Measurements from ENCODE around the genes GINS1, DEFB119, DEFB123 and COX4I2.

DNA sequence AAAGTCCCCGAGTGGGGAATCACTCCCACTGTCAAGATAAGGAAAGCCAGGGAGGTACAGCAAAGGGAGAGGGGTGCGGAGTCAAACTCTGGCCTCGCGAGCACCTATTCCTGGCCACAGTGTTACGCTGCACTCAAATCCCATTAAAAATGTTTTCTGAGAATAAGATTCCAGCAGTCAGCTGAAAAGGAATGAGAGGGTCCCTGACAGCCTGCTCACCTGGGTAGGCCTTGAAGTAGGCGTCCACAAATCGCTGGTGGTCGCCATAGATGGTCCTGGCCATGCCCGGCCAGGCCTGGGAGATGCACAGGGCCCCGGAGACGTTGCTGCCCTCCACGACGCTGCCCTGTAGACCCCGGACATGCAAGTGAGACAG, 20.8 kb upstream of the APMAP start:
- RRBS, result 91% methylated on average over 5 of the region's 14 CpGs

GRCh38 chr20:25178680-25179200, 16.8 kb upstream of the ENTPD6 start:
- RRBS, result no CpG with 5 or more reads among the region's 2 CpGs

- RRBS, result 1% methylated on average over 7 of the region's 52 CpGs
Measured at GRCh38 chr20:25247049-25247875, 623 bp upstream of the PYGB start.

GRCh38 chr20:25292196-25292965, 44.5 kb downstream of the PYGB start:
- RRBS, result 97% methylated on average over 6 of the region's 35 CpGs

DNA sequence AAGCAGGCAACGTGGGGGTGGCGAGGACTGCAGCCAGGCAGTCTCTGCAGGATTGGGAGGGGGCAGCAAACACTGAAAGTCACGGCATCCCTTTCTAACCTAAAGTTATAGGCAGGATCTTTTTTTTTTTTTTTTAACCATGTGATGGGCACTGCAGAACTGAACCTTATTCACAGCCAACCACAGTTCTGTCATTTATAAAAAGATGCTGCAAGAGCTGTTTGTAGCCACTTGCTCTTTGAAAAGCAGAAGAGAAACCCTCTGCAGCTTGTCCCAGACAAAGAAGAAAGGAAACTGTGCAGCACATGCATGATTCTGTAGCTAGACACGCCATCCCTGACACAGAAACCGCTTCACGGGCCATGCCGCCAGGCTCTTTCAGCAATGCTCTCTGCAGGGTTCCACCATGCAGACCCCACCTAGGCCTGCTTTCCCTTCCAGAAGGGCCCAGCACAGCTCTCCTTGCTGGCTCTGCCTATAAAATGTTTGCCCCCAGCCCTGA, 70.7 kb downstream of the PYGB start:
- RRBS, result no CpG with 5 or more reads among the region's 7 CpGs

- RRBS, result no CpG with 5 or more reads among the region's 13 CpGs
Measured at GRCh38 chr20:25339611-25340144, 51.0 kb downstream of the ABHD12 start.

DNA sequence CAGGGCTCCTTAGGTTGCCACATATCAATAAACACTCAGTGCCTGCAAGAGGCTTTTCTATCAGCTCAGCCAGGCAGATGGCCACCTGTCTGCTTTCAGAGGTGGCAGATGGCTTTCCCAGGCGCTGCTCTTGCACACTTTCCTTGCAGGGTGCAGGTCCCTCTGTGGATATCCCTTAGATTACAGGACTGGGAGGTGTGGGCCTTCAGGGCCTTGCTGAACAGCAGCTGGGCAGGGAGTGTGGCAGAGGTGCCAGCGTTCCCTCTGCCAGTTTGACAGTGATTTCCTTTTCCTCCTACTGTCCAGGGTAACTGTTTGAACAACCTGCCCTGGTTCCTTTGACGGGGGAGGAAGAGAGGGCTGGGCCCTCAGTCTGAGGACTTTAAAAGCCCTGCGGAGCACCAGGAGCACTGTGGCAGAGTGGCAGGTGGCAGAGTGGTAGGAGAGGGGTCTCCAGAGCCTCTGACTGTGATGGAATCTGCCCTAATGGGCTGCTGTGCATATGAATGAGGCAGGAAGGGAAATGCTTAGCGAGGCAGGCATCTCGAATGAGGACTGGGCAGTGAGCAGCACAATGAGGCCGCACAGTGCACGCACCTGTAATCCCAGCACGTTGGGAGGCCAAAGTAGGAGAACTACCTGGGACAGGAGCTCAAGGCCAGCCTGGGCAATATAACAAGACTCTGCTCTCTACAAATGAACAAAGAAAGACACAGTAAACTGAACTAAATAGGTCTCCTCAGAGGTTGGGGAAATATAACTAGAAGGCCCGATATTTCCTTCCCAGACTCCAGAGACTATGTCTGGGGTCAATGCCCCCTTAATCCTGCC, 34.1 kb downstream of the ABHD12 start:
- RRBS, result no CpG with 5 or more reads among the region's 10 CpGs

DNA sequence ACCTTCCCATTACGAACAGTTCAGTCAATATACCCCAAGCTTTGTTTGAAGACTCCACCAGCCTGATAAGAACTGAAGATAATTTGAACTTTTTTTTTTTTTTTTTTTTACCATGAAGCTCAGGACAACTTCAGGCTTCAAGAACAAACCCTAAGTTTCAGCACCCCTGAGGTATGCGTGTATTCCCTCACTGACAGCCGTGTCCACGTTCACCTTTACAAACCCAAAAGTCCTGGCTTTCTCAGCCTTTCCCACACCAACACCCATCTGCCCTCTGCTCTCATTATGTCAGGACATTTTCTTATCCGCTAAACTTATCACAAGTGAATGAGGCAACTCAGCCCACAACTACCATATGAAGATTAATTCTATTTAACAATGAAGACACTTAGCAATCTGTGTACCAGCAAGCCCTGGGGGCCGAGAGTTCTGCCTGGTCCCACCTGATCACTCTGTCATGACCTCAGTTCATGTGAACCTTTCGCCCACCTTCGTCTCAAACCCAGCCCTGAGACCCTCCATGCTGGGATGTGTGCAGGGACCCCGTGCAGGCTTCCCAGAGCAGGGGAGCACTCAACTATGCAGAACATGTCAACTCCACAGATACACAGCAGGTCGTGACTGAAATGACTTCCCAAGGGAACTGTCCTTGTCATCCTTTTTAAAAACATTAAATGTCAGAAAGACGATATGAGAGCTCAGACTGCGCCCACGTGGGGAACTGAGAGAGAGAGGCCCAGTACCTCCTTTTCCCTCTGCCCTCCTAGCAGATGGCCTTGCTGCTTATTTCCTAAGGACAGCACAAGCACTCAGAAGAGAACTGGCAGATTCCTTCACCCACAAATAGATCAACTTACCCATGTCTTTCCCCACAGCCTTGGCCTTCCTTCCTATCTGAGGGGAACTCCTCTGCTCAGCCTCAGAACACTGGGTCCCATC, 11.8 kb downstream of the ABHD12 start:
- RRBS, result no CpG with 5 or more reads among the region's 13 CpGs

DNA sequence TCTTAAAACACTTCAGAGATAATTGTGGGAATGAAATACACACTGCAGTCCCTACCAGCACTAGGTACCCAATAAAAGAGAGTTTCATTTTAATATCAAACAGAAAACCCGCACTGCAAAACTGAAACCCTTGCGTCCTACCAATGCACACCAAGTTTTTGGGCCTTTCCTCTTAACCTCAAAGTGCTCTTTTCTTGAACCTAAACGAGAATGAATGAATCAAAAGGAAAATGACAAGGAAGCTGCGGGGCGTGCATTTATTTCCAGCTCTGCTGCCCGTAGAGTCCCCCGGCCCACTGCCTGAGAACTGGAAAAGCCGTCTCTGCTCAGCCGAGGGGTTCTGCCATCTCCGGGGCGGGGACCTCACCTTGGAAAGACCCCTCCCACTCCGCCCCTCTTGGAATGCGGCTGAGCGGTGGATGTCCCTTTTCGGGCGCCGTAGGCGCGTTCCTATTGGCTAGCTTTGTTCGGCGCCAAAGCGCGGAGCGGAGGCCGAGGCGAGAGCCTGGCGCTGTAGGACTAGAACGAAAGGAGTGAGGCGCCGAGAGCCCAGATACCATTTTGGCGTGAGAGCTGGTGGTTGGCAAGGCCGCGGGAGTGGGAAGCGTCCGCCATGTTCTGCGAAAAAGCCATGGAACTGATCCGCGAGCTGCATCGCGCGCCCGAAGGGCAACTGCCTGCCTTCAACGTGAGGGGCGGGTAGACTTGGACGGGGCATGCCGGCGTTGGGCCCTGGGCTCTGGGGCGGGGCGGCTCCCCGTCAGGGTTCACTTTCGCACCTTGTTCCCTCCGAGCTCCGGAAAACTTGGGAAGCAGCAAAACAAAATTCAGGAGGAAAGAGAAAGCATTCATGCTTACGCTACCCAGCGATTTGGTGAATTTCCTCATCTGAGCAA, at the start of gene GINS1:
GINS1 (plus strand) TSS at position 466 of the 896 bp plus-strand sequence.
- RRBS, result 1% methylated on average over 11 of the region's 55 CpGs

- RRBS, result no CpG with 5 or more reads among the region's 8 CpGs
Measured at GRCh38 chr20:30376488-30376709, 881.1 kb upstream of the DEFB115 start.

DNA sequence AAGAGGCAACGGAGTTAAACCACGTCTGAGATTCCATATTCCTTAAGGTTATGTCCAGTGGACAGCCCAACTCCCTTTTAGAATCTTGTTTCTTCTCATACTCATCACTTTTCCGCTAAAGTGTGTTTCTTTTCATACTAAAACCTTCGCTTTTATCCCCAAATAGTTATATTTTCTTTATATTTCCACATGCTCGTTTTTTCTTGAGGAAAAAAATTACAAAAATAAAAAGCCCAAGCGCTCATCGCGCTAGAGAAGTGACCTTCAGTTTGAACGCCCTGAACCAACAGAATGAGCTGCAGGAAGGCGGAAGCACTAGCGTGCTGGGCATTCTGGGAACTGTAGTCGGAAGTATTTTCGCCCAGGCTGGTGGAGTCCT, 692.5 kb upstream of the DEFB115 start:
- RRBS, result no CpG with 5 or more reads among the region's 13 CpGs

- RRBS, result no CpG with 5 or more reads among the region's 50 CpGs
Measured at GRCh38 chr20:30723783-30724486, 533.5 kb upstream of the DEFB115 start.

GRCh38 chr20:31332820-31333019, 24.3 kb upstream of the DEFB116 start:
- RRBS, result no CpG with 5 or more reads among the region's 7 CpGs

DNA sequence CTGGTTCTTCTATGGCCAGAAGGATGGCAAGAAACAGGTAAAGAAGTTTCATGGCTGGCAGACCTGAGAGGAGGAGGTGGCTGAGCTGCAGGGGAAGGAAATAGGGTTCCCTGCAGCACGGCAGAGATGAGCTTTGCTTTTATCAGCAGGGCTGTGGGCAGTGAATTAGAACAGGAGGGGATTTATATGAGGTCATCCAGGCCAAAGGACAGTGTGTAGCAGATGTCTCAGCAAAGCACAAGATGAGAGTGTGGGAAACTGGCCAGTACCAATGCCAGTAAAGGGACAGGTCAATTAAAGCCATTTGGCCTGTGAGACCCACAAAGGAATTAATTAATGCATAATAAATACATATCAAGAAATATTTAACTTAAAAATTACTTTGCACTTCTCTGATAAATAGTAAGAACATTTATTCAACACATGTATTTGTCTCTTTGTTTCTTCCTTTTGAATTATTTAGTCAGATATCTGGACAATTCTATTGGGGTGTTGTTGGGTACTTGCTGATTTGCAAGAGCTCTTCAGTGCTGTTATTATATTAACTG, at the start of gene DEFB119:
DEFB119 (minus strand) TSS at position 159 of the 548 bp plus-strand sequence.
- RRBS, result no CpG with 5 or more reads among the region's 1 CpG

- RRBS, result no CpG with 5 or more reads among the region's 8 CpGs
Measured at GRCh38 chr20:31440419-31440858, at the start of gene DEFB123. Gene DEFB123, plus strand, starts transcription at chr20:31440632.

DNA sequence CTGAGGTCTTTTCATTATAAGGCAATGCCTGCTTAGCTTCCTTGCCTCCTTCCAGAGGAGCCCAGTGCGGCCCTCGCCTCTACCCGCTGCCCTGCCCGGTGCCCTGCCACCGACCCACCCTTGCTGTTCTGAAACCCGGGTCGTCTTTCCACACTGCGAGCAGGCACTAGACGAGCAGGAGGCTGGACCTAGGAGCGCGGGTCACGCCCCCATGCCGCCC, 194 bp upstream of the ID1 start:
- RRBS, result no CpG with 5 or more reads among the region's 13 CpGs

- RRBS, result no CpG with 5 or more reads among the region's 3 CpGs
Measured at GRCh38 chr20:31606415-31606765, 1.3 kb downstream of the ID1 start.

DNA sequence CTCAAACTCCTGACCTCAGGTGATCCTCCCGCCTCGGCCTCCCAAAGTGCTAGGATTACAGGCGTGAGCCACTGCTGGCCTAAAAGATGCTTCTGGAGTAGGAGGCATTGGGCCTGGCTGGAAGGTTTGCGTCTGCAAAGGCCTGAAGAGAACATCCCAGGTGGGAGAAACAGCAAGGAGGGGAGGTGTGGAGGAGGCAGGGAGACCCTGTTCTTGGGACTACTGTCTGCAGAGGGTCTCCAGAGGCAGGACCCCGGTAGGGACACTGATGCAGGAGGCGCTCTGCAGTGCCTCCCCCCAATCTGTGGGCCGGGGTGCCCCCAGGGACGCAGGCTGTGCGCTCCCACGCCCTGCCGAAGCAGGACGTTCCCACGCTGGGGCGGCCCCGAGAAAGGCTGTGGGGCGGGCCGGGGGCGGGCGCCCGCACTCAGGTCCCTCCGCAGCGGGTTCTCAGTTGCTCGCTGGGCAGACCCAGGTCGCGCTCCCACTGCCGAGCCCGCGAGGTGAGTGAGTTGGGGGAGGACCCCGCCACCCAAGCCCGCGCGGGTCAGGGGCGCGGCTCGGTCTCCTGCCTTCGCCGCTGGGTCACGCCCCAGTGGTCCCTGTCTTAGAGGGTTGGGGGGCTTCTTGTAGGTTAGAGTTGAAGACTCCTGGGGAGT, at the start of gene COX4I2:
COX4I2 (plus strand) TSS at position 453 of the 659 bp plus-strand sequence.
- RRBS, result 10% methylated on average over 7 of the region's 38 CpGs

- RRBS, result no CpG with 5 or more reads among the region's 5 CpGs
Measured at GRCh38 chr20:31694287-31695041, 28.2 kb downstream of the BCL2L1 start.